Metastatic Breast Carcinoma in the Ovary (tissue), 3 donors: ENCODE results near the genes GRHL1 and ODC1.

- PRO-cap, 3 experiments, result no peak in any of the 3 experiments
These were observed 71.7 kb upstream of the TAF1B start for GRCh38 chr2:9771478-9772138.

- PRO-cap, 3 experiments, result no peak in any of the 3 experiments
These were observed 63.4 kb upstream of the TAF1B start for GRCh38 chr2:9779853-9780377.

- PRO-cap, 3 experiments, result peak in 3 of 3 experiments; most common plus-strand start chr2:9951693 (in 3); most common minus-strand start chr2:9951309 (in 1)
These were observed at the start of gene GRHL1 for GRCh38 chr2:9950675-9951875. Gene GRHL1 (plus strand): TSS chr2:9951693.

GRCh38 chr2:10006179-10007347 is 36.8 kb upstream of the KLF11 start:
- PRO-cap, 3 experiments, result no peak in any of the 3 experiments

GRCh38 chr2:10016361-10017239 is 26.8 kb upstream of the KLF11 start:
- PRO-cap, 3 experiments, result no peak in any of the 3 experiments

DNA sequence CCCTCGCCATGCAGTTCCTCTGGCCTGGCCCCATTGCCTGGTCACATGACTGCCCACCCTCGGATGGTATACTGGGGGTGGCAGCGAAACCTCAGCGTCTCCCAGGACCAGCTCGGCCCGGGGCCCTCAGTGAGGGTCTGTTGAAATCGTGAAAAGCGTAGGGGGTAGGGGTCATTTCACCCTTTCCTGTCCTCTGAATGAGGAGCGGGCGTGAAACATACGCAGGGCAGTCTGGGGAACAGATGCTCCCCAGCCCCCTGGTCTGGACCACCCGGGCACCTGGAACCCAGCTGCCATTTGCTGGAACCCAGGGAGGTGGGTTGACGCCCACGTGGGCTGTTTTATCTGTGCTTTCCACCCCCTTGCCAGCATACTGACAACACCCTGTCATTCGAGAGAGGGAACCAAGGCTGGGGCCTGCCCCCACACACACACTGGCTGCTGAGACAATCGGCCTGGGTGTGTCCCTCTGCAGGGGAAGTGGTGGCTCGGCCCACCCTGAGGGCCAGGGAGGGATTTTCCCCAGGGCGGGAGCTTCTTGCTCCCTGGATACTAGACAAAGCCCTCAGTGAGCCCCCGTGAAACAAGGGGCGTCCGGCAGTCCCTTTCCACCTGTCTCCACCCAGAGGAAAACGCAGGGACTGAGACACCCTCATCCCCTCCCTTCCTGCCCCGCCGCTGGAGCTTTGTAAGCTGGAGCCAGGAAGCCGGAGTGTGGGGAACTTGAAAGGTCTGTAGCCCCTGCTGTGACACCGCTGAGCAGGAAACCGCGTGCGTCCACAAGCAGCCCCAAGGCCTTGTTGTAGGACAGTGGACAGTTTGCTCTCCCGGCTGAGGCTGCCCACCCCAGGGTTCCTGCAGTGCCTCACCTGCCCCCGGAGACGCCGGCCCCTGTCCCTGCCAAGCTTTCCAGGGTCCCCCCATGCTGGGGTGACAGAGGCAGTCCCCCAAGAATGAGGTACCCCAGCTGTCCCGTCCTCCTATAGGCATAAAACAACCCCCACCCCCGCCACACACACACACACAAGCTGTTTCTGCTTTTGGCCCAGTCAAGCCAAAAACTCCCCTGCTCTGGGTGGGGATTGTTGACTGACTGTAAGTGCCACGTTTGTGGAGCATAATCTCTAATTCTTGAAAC is 14.2 kb upstream of the KLF11 start:
- PRO-cap, 3 experiments, result no peak in any of the 3 experiments

DNA sequence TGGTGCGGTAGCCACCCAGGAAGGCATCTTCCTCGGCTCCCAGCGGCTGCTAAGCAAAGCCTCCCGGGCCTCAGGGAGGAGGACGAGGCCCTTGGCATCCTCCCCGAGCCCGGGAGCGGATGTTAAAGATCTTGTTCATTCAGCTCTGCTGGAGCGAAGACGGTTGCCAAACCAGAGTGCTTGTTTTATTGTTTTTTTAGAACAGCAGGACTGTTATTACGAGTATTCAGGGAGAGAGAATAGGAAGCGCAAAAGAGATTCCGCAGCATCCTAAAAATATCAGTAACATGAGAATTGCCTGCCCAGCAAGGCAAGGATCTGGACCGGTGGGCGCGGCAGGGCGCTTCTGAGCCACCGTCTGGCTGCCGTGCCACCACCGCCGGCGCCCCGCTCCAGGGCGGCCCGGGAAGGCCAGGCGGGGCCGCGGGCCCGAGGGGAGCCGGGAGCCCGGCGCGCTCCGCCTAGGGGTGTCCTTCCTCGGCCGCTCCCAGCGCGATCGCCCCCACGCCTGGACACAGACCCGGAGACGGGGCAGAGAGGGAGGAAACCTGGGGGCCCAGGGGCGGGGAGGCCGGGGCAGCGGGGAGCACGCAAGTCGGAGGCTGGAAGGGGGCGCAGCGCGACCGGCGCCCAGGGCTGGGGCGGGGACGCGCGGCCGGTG is 883 bp downstream of the CYS1 start:
- PRO-cap, 3 experiments, result peak in 1 of 3 experiments; most common plus-strand start position 414 of the sequence (in 1); most common minus-strand start position 404 of the sequence (in 1)

- PRO-cap, 3 experiments, result no peak in any of the 3 experiments
These were observed 4.8 kb upstream of the HPCAL1 start for GRCh38 chr2:10297995-10298261.

GRCh38 chr2:10305742-10306189 is 3.1 kb downstream of the HPCAL1 start:
- PRO-cap, 3 experiments, result no peak in any of the 3 experiments

- PRO-cap, 3 experiments, result no peak in any of the 3 experiments
These were observed 9.6 kb downstream of the HPCAL1 start for GRCh38 chr2:10312094-10312971.

DNA sequence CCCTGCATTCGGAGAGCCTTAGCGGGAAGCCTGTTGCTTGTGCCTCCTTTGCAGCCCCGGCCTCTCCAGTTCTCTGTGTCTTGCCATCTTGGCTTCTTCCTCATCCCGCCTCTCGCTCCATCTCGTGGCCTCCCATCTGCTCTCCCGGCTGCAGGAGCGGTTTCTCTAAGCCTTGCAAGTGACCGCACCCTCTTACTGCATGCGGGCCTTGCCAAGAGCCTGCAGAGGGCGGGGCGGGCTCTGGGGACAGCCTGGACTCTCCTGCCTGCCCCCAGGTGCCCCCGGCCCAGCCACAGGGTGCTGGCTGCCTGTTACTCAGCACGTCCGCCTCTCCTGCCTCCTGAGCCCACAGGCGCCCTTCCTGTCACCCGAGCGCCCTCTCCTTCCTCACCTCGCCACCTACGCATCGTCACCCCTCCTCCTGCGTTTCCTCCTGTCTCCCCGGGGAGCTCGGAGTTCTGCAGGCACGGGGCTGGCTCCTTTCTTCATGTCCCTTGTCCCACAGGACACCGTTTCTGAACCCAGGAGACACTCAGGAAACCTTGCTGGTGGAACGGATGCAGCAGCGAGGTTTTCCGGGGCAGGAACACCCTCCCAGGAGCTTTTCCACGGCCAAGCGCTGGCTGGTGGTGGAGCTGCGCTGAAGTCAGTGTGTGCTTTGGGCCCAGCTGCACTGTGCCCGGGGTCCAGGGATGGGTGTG is 28.4 kb downstream of the HPCAL1 start:
- PRO-cap, 3 experiments, result no peak in any of the 3 experiments

- PRO-cap, 3 experiments, result no peak in any of the 3 experiments
These were observed 47.1 kb downstream of the ODC1 start for GRCh38 chr2:10400970-10401404.

DNA sequence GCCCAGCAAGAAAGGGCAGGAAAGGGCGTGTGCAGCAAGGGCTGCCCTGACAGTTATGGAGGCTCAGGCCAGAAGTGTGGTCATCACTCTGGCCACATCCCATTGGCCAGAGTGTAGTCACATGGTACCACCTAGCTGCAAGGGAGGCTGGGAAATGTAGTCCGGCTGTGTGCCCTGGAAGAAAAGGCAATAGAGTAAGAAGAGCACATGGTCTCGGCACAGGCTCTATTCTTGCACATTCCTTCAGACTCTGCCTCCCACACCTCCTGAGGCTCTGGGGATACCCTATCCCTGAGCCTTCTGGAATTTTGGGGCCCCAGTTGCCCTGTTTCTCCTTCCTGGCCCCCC is 35.7 kb downstream of the ODC1 start:
- PRO-cap, 3 experiments, result no peak in any of the 3 experiments

DNA sequence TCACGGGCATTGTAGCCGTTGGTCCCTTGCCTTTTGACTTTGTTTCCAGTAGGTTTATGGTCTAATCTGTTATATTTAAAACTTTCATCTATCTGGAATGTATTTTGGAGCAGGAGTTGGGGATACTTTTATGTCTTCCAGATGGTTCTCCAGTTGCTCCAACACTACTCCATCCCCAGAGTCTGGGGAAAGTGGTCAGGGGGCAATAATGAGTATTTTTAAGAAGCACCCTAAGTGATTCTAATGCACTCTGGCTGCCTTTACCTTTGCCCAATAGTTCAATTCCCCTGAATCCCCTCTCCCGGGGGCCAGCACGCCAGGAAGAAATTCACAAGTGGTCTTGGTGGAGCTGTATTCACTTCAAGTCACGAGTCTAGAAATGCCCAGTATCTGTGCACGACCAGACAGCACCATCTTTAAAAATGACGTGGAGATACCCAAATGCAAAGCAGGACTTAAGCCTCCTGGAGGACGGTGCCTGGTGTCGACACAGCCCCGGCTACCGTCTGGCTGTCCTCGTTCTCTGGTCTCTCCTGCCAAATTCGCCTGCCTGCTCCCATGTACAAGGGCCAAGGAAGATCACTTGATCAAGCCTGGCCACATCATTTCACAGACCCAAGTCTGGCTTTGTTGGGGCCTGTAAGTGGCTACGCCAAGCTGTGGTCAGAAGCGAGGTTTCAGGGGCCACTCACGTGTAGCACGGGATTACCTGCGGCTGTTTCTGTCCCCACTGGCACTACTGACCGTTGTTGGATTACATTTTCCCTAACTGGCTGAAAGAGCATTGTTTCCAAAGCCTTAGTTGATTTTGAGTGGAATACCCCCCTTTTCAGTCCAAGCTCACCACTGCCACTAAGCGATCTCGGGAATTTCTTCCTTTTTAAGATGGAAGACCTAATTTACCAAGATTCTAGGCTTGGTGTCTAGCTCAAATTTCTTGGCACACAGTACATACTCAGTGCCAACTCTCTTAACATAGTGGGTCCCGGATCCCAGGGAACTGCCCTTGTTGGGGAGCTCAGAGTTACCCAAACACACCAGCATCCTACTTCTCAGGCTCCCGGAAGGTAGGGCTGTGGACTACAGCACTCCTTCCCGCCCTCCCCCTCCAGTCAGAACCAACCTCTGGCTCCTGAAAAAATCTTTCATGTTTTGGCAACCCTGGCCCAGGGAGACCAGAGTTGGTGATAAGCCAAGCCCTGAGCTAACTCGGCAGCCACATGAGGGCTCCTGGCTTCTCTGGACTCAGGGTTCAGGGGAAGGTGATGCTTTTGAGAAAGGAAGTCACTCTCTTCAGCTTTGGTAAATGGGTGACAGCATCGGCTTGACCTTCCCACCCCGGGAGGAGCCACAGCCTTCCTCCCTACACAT is 9.3 kb downstream of the ODC1 start:
- PRO-cap, 3 experiments, result no peak in any of the 3 experiments

DNA sequence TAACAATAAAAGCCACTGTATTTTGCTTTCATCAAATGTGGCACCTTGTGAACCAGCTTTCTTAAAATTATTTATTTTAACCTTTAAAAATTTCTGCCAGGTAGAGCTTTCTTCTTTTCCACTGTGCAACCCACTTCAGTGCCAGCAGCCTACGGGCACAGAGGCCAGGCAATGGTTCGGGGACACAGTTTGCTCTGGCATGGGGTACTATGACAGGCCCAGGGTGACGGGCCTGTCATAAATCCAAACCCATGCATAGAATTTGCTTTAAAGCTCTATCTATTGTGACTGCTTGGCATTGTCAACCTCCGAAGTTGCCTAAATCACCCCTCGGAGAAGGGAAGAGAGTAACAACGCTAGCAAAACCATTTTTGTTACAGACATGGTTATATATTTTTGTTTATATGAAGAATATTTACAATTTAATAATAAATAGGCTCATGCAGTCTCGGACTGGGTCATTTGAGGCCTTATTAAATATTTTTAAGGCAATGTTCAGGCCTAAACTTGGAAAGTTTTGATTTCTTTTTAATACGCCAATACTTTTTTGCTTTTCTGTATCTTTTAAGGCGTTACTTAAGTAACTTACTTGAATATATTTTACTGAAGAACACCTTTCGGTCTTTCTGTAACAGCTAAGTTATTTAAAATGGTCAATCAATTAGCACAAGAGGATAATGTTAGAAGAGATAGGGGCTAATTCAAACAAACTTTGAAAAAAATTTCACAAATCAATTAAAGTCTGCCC is 1.4 kb downstream of the ODC1 start:
- PRO-cap, 3 experiments, result no peak in any of the 3 experiments

GRCh38 chr2:10447847-10448964 is at the start of gene ODC1:
Gene ODC1 (minus strand): TSS chr2:10448327.
- PRO-cap, 3 experiments, result peak in 3 of 3 experiments; most common plus-strand start chr2:10448672 (in 1); most common minus-strand start chr2:10448327 (in 3)

- PRO-cap, 3 experiments, result no peak in any of the 3 experiments
These were observed 1.9 kb upstream of the ODC1 start for GRCh38 chr2:10449941-10450474.

- PRO-cap, 3 experiments, result no peak in any of the 3 experiments
These were observed 21.8 kb downstream of the PDIA6 start for GRCh38 chr2:10790634-10791379.

DNA sequence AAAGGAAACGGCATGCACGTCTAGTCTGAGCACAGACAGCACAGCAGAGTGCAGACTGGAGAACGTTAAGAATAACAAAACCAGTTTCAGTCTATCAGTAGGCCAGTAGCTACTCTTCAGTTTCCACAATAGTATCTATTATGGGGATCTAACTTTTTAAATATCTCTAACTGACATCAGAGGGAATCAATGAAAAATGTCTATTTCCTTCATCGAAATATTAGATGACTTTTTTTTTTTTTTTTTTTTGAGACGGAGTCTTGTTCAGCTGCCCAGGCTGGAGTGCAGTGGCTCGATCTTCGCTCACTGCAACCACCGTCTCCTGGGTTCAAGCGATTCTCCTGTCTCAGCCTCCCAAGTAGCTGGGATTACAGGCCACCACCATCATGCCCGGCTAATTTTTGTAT is 26.1 kb downstream of the SLC66A3 start:
- PRO-cap, 3 experiments, result no peak in any of the 3 experiments

DNA sequence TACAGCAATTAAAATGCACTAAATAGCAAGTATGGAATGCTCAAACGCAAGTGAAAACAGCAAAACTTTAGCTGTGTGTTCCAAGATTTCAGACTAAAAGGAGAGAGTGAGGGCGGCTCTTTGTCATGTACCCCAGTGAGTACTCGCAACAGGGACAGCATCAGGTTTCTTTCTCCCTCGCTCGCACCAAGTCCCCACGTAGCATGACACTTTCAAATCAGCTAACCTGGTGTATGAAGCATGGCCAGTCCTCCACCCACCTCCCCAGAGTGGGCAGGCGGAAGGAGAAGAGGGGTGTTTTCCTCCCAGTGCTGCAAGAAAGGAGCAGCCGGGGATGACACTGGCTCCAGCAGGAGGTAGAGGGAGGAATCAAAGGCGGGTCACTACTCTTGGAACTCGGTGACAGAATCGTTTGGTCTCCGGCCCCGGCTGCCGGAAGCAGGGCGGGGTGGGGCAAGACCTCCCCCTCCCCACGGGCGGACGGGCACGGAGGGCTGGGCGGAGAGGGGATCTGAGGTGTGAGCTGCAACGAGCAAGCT is 930 bp downstream of the ROCK2 start:
- PRO-cap, 3 experiments, result peak in 2 of 3 experiments; most common plus-strand start position 308 of the sequence (in 1); most common minus-strand start position 83 of the sequence (in 1)